Mesenchymal stem cell of adipose (primary cell): Measurements from ENCODE around the genes LGR6 and PPP1R12B.

DNA sequence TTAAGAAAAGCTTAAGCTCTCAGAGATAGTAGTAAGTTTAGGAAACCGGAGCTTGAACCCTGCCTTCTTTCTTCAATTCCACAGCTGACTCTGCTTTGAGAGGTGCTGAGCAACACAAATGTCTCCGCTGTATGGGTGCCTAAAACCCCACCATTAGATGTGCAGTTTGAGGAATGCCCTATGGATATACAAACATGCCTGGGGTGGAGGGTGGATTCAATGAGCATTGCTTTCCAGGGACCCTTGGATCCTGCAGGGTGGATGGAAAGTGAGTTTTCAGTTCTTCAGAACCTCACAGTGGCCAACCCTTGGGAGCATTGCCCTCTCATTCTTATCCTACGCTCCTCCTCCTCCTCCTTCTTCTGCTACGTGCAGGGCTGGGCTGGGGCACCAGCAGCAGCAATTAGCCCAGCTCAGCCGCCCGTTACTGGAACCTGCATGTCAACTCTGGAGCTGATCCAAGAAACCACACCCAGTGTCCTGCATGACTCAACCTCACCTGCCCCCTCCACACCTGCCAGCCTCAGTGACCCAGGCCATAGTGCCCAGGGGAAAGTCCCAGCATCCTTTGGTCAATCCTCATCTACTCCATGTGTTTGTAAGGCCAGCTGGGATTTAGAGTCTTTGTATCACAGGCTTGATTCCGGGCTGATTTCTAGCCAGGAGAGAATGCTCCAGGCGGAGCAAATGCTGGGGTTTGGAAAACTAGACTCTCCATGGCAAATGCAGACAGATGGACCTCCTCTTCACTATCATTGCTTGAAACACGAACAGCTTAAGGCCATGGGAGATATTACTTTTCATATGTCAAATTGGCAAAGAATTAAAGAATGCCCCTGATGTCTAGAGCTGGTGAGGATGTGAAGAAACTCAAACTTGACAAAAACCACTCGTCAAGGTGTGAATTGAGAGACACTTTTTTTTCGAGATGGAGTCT lies 12.6 kb downstream of the ELF3 start:
- CAGE, long polyA plus RNA = no peak

GRCh38 chr1:202072116-202072565 lies 50.6 kb upstream of the GPR37L1 start:
- CAGE, long polyA plus RNA = no peak

DNA sequence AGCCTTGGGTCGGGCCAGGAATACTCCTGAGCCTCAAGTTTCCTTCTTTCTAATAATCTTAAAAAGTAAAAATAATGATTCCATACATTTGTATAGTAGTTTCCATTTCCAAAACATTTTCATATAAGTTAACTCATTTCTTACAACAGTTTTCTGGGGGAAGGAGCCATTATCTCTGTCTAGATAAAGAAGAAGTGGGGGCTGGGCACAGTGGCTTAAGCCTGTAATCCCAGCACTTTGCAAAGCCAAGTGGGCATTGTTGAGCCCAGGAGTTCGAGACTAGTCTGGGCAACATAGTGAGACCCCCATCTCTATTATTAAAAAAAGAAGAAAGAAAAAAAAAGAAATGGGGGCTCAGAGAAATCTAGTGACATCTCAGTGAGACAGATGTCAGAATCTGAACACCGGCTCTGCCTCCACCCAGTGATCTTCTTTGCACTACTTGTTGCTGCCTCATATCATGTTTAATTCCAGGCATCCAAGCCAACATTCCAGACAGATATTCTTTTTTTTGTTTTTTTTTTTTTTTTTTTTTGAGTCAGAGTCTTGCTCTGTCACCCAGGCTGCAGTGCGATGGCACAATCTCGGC lies 4.9 kb upstream of the ARL8A start:
- CAGE, long polyA plus RNA = no peak

DNA sequence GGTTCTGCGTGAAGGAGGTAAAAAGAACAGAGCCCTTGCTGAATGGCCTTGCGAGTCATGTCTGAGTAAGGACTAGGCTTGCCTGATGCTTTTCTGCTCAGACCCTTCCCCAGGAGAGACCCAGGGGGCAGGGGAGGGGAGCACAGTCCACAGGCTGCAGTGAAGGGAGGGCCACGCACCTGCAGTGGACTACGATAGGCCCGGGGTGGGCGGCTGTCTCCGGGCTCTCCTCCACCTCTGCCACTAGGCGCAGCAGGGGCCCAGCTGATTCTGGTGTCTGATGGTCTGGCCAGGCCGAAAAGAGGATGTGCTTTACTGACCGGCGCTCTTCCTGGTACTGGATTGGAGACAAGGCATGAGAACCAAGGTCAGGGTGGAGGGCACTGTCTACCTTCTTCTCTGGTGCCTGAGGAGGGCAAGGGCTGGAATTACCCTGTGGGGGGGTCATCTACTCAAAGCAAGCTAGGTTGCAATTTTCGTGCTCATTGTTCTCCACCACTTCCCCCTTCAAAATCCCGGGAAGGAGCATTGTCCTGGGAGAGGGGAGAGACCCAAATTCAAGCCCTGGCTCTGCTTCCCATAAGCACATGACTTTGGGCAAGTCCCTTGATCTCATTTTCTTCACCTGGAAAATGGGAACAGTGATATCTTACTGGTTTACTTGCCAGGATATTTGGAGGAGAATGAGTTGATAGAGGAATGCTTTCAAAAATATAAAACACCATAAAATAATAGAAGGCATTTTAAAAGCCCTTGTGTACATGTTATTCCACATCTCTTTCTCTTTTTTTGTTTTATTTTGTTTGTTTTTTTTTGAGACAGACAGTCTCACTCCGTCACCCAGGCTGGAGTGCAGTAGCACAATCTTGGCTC lies 7.8 kb downstream of the PTPN7 start:
- CAGE, long polyA plus RNA = no peak

- CAGE, long polyA plus RNA = no peak
Observed at GRCh38 chr1:202161082-202161852, 865 bp upstream of the PTPN7 start.

GRCh38 chr1:202193498-202194265 lies at the start of gene LGR6:
TSS of gene LGR6 (plus strand) at chr1:202193799.
- CAGE, long polyA plus RNA = no peak

DNA sequence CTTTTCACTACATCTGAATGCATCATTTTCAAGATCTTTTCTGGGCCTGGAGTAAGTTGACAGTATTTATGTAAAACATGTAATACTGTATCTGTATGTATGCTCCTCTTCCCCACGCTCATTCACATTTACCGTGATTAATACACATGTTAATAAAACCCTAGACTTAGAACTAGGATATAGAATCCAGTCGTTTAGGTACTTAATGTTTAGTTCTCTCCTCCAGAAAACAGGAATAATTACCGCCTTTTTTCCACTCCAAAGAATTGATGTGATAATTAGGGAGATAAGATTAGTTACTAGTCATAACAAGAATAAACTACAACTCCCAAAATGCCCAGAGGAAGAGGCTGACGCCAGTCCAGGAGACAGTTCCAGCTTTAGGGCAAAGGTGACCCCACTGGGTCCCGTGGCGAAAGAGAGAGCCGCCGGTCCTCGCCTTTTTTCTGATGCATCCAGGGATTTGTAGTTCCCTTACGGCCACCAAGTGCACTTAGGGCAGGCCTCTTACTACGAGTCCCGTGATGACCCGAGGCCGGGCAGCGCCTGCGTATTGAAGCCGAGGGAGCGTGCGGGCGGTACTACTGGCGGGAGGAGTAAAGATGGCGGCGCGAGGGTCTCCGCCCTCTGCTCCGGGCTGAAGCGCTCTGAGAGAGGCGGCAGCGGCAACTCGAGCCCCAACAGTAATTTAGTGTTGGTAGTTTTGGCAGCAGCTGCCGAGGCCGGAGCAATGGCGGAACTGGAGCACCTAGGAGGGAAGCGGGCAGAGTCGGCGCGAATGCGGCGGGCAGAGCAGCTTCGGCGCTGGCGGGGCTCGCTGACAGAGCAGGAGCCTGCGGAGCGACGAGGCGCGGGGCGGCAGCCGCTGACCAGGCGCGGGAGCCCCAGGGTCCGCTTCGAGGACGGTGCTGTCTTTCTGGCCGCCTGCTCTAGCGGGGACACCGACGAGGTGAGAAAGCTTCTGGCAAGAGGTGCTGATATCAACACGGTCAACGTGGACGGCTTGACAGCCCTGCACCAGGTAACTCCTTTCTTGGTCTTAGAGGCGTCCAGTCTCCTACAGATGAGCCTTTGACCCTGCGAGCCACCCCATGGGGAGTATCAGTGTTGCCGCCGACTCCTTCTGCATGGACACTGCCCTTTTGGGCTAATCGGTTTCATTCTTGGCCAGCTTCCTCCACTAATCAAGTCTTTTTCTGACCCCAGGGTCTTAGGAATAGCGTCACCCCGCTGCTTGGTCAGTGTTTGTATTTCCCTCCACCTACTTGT lies at the start of gene PPP1R12B:
Gene PPP1R12B (plus strand): TSS at position 578 of the 1,269 bp plus-strand sequence.
- CAGE, long polyA plus RNA = no peak

DNA sequence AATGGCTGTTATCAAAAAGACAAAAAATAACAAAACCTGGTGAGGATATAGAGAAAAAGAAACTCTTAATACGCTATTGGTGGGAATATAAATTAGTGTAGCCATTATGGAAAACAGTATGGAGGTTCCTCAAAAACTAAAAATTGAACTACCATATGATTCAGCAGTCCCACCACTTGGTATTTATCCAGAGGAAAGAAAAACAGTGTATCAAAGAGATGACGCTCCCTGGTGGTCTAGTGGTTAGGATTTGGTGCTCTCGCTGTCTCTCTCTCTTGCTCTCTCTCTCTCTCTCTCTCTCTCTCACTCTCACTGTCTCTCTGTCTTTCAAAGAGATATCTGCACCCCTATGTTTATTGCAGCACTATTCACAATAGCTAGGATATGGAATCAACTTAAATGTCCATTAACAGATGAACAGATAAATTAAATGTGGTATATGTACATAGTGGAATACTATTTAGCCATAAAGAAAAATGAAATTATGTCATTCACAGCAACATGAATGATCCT lies 151.5 kb downstream of the PPP1R12B start:
- CAGE, long polyA plus RNA = no peak

GRCh38 chr1:202520141-202521270 lies 172.0 kb downstream of the PPP1R12B start:
- CAGE, long polyA plus RNA = no peak

GRCh38 chr1:202539113-202539954 lies 170.9 kb downstream of the SYT2 start:
- CAGE, long polyA plus RNA = no peak

DNA sequence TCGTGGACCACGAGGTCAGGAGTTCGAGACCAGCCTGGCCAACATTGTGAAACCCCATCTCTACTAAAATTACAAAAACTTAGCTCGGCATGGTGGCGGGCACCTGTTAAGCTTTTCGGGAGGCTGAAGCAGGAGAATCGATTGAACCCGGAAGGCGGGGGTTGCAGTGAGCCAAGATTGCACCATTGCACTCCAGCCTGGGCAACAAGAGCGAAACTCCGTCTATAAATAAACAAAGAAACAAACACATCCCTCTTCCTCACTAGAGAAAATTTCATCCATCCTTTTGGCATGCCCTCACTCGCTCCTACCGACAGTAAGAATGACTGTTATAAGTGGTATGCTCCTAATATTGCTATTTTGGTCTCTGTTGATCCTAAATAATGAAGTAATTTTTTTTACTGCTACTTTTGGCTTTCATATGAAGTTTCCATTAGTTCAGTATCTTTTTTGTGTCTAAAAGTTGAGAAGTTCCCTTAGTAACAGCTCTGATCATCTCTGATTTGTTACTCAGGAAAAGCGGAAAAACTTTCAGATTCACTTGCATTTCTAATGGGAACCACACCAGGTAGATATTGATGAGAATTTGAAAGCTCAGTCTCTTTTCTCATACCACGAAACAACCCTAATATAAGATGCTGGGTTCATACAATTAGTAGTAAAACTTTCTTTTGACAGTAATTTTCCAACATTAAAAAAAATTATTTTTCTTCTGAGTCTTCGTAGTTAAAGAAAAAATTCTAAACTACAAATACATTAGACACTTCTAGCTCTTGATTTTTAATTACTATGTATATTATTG lies 166.5 kb downstream of the SYT2 start:
- CAGE, long polyA plus RNA = no peak

- CAGE, long polyA plus RNA = no peak
Observed at GRCh38 chr1:202544673-202545266, 165.5 kb downstream of the SYT2 start.

- CAGE, long polyA plus RNA = no peak
Observed at GRCh38 chr1:202729663-202730161, 19.5 kb upstream of the SYT2 start.

- CAGE, long polyA plus RNA = no peak
Observed at GRCh38 chr1:202756058-202756823, 46.0 kb upstream of the SYT2 start.

- CAGE, long polyA plus RNA = no peak
Observed at GRCh38 chr1:202918159-202918484, 8.9 kb downstream of the KLHL12 start.

DNA sequence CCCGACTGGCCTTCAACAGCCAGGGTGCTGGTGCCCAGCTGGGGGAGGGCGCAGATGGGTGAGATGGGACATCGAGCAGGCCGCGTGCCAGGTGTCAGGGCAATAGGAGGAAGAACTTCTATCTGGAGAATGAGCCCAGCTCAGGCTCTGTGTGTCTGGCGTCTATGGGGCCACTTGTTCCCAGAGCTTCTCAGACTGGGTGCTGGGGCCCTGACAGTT lies 291 bp upstream of the MYBPH start:
- CAGE, long polyA plus RNA = no peak

- CAGE, long polyA plus RNA = no peak
Observed at GRCh38 chr1:203184723-203185586, 1.5 kb downstream of the CHI3L1 start.

DNA sequence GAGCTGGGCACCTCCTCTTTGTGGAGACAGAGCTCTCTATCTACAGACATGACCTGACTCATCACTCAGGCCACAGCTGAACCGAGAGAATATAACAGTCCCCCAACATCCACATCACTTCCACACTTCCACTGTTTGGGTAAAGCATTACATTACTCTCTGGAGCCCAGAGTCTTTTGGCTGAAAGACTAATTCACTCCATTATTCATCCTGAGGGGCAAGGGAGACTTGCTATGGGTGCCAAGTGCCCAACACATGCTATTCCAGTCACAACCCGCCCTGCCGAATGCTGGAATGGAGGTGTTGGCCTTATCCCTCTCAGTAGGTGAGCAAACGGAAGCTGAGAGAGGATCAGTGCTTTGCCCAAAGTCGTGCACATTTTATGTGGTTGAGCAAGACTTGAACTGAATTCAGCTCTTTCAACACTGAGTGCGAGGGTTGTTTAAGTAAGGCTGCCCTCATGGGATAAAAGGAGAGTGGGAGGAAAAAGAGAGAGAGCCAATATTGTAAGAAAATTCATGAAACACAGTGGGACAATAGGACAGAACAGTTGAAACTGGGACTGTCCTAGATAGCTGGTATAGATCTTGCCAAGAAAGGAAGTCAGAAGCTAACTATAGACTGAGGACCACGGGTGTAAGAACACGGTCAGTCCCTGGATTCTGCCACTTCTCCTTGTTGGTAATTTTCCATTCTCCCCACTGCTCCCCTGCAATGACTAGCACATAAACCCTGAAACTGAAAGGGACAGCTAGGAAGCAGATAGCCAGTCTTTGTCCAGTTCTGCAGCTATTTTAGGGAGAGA lies 13.5 kb upstream of the CHI3L1 start:
- CAGE, long polyA plus RNA = no peak

GRCh38 chr1:203284565-203285292 lies 20.6 kb upstream of the BTG2 start:
- CAGE, long polyA plus RNA = no peak

- CAGE, long polyA plus RNA = no peak
Observed at GRCh38 chr1:203308372-203308508, 2.9 kb downstream of the BTG2 start.